LNCaP clone FGC (cell line): Measurements from ENCODE around the genes HEXIM1, HEXIM2, SPATA32, CRHR1, SPPL2C and ARL17B.

- RRBS, 2 experiments: 1 to 3% methylated on average over 5 of the region's 33 CpGs
These were observed at the start of gene HEXIM1 for GRCh38 chr17:45148391-45149130. HEXIM1 (plus strand) TSS chr17:45148475.

DNA sequence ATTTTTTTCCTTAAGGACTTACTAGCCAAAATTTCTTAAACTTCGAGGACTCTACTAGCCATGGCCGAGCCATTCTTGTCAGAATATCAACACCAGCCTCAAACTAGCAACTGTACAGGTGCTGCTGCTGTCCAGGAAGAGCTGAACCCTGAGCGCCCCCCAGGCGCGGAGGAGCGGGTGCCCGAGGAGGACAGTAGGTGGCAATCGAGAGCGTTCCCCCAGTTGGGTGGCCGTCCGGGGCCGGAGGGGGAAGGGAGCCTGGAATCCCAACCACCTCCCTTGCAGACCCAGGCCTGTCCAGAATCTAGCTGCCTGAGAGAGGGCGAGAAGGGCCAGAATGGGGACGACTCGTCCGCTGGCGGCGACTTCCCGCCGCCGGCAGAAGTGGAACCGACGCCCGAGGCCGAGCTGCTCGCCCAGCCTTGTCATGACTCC, 873 bp downstream of the HEXIM1 start:
- RRBS, 2 experiments: no CpG with 5 or more reads among the region's 26 CpGs

- RRBS, 2 experiments: no CpG with 5 or more reads among the region's 11 CpGs
These were observed at the start of gene HEXIM2 for GRCh38 chr17:45161761-45162176. HEXIM2 (plus strand) TSS chr17:45161875.

DNA sequence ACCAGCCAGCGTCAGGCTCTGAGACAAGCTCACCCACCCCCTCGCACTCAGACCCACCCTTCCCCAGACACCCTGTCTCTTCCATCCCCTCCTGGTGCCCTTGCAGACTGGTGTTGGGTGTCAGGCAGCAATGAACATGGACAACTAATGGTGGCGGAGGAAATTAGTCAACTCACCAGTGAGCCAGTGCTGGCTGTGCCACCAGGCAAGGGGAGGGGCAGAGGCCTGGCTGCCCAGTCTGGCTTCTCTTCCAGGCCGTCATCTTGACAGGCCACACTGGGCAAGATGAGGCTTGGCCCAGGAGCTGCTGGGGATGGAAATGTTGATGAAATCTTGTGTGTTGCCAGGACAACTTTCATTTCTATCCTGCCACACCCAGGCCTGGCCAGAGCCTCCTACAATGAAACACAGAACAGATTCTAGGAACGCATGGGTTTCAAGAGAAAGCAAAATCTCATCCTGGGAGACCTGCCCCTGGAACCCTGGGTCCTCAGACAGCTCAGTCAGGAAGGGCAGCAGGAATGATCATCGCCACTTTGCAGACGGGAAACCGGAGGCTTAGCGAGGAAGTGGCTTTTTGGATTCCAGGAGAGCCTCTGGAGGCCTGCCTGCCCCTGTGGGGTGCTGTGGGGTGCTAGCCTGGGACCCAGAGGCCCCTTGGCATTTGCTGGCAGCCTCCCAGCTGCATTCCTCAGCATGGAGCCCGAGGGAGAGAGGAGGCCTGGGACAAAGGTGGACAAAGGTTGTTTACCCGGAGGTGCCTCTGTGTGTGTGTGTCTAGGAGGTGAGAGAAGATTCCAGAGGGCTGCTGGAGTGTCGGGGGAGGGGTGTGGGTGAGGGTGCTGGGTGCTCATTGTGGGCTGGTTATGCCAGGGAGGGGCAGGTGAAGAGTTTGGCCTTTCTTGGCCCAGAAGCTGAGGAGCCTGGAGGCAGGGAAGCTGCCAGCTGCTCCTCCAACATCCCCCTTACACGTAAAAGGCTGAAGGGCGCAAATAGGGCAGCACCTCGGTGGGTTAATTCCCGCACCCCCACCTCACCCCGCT, 9.4 kb downstream of the HEXIM2 start:
- RRBS, 2 experiments: no CpG with 5 or more reads among the region's 17 CpGs

- RRBS, 2 experiments: no CpG with 5 or more reads among the region's 10 CpGs
These were observed 2.8 kb downstream of the FMNL1 start for GRCh38 chr17:45224414-45224950.

DNA sequence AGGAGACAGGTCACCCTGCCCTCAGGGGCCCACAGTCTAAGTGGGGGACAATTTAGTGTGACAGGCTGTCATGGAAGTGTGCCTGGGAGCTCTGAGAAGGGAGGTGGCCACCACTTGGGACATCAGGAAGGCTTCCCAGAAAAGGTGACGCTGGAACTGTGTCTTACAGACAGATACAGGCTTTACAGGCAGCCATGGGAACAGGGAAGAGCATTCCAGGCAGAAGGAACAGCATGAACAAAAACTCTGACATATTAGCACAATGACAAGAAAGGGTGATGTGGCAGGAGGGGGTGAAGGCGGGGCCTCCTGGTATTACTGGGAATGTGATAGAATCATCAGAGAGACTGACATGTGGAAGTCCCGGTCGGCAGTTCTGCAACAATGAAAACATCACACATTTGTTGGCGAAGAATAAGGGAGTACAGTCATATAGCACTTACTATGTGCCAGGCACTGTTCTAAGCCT, 13.5 kb downstream of the FMNL1 start:
- RRBS, 2 experiments: no CpG with 5 or more reads among the region's 5 CpGs

- RRBS, 2 experiments: 84 to 92% methylated on average over 5 to 11 of the region's 76 CpGs
These were observed at the start of gene SPATA32 for GRCh38 chr17:45261543-45262742. SPATA32 (minus strand) TSS chr17:45262094.

- RRBS, 2 experiments: no CpG with 5 or more reads among the region's 24 CpGs
These were observed 11.8 kb upstream of the SPATA32 start for GRCh38 chr17:45273365-45274389.

- RRBS, 2 experiments: no CpG with 5 or more reads among the region's 10 CpGs
These were observed 26.4 kb downstream of the MAP3K14 start for GRCh38 chr17:45290315-45290906.

GRCh38 chr17:45320830-45321364, 4.1 kb upstream of the MAP3K14 start:
- RRBS, 2 experiments: no CpG with 5 or more reads among the region's 2 CpGs

GRCh38 chr17:45455532-45455979, 22.9 kb upstream of the ARHGAP27 start:
- RRBS, 2 experiments: no CpG with 5 or more reads among the region's 8 CpGs

DNA sequence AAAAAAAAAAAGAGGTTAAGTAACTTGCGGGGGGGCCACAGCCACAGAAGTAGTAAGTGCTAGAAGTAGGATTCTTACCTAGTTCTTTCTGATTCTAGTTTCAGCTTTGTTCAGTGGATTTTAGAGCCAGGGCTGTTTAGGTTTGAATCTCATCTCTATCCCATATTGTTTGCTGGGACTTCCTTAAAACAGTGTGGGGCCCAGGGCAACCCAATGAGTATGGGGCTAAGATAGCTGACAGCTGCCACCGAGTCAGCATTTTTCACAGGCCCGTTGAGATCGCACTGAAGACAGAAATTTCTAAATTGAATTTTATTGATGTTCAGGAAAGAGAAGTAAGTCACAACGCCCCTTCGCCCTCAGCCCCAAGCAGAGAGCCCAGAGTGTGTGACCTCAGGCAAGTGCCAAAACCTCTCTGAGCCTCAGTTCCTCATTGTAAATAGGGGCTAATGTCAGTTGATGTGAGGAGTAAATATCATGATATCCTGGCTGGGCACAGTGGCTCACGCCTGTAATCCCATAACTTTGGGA, 4.0 kb upstream of the PLEKHM1 start:
- RRBS, 2 experiments: no CpG with 5 or more reads among the region's 7 CpGs

DNA sequence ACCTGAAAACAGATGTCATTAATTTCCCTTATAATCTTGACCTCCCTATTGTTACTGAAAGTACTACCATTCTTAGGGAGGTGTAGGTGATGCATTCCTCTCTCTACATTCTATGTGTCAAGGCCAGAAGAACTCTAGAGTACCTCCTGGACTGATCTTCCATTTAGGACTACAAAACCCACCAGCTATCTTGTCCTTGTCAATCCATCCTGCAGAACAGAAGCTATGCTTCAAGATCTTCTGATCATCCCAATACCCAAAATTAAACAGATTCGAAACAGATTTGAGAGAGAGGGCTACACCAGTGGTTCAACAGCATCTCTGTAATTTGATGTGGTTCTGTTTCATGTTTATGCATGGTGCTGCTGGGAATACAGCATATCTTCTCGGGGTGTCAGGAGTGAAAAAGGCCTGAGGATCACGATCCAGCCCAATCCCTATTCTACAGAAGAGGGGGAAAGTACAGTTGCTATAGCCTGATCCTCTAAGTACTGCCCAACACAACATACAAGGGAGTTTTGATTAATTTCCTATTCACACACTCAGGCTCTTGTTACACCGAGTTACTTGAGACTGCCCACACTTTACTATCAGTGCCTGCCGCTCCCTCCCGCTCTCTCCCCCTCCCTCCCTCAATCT, 89.0 kb upstream of the PLEKHM1 start:
- RRBS, 2 experiments: no CpG with 5 or more reads among the region's 6 CpGs

DNA sequence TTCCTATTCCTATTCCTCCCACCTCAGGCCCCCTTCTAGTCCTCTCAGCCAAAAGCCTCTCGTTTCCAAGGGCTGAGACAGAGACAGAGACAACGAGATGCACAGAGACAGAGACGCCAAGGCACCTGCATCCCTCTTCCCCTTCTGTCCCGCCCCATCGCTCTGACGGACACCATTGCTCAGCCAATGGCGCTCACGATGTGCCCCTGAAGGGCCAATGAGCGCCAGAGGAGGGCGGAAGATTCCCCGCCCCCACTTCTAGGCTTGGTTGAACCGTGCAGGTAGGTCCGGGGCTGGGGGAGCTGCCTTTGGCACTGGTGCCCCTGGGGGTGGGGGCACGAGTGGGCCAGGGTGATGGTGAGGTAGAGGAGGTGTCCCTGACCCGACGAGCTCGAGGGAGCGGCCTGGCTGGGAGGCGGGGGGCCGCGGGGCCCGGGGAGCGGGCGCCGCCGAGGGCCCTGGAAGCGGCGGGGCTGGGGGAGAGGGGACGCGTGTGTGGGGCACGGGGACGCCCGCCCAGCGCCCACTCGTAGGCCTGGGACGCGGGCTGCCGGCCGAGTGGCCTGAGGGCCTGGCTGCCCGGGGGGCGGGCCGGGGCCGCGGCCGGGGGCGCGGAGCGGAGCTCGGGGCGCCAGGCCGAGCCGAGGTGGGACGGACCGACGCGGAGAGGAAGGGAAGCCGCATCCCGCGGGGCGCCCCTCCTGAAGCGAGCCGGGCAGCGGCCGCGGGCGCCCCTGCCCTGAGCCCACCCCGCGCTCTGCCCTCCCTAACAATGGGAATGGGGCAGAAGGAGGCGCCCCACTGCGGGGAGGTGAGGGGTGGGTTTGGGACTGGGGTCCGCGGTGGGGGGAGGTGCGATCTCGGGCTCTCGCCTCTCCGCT, 129.8 kb upstream of the PLEKHM1 start:
- RRBS, 2 experiments: no CpG with 5 or more reads among the region's 76 CpGs

DNA sequence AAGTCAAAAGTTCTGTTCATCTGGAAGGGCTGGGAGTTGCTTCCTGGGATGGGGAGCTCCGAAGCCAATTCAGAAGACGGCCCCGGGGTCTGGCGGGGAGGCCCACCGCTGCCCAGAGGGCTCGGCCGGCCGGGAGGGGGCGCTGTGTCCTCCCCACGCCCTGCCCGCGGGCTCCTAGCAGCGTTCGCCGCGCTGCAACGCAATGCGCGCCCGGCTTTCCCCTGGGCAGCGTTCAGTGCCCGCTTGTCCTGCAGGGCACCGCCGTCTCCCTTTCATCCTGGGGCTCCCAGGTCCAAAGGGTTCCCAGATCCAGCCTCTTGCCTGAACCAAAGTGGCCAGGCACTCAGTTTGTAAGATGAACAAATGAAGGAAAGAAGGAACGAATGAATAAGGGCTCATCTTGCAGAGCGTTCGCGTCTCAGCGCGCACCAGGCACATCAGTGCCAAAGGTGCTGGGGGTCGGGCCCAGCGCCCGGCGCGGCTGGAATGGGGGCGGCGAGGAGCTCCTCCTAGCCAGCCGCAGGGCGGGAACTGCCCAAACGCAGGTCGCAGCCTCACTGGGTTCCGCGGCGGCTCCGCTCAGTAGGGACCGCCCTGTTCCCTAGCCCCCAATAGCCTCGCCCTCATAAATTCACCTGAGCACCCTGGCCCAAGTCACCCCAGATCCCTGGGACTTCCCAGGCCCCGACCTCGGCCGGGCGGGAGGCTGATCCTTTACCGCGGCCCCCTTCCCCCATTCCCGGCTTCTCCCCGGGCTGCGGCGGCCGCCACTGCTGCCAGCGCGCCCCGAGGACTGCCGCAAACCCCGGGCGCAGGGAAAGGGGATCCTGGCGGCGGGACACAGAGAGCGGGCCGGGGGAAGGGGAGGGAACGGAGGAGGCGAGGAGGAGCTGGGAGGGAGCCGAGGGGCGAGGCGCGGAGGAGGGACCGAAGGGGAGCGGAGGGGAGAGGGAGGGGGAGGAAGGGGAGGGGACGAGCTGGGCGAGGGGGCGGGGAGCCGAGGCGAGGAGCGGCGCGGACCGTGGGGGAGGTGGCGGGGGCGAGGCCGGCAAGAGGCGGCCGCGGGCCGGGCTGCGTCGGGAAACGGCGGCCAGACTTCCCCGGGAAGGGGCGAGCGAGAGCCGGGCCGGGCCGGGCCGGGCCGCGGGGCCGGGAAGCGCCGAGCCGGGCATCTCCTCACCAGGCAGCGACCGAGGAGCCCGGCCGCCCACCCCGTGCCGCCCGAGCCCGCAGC, at the start of gene CRHR1:
CRHR1 (plus strand) TSS at position 1,079 of the 1,234 bp plus-strand sequence.
- RRBS, 2 experiments: 29 to 33% methylated on average over 39 to 41 of the region's 117 CpGs

DNA sequence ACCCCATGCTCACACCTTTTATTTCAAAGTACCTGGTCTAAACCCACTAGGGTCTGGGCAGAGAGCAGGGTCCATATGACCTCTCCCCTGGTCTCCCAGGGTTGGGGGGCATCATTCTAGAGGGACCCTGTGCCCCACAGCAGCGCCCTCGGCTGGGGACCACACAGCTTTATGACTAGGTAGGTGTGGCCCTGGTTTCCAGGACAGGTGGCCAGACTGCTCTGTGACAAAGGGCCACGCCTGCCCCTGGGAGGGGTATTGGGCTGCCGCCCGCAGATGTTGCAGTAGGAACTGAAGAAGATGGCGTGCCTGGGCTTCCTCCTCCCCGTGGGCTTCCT, at the start of gene SPPL2C:
SPPL2C (plus strand) TSS at position 275 of the 338 bp plus-strand sequence.
- RRBS, 2 experiments: no CpG with 5 or more reads among the region's 7 CpGs

- RRBS, 2 experiments: no CpG with 5 or more reads among the region's 2 CpGs
These were observed 83.5 kb downstream of the KANSL1 start for GRCh38 chr17:46109712-46110131.

GRCh38 chr17:46191157-46192202, 1.7 kb downstream of the KANSL1 start:
- RRBS, 2 experiments: no CpG with 5 or more reads among the region's 22 CpGs

DNA sequence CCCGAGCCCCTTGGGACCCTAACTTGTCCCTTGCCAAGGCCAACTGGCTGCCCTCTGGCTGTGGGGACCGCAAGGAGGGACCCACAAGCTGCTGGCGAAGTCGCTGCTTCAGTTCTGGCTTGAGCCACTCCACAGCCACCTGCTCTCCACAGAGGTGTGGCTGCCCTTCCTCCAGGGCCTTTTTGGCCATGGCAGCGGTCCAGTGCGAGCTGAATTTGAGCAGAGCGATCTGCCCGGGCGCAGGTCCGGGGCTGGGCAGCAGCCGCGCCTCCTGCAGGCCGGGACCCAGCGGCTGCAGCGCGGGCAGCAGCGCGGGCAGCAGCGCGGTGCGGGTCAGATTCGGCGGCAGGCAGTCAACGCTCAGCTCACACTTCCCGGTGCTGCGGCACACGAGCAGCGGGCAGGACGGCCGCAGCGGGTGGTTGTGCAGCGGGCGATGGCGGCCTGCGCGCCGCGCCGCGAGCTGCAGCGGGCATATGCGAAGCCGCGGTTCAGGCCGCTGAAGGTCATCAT, 35.0 kb upstream of the LRRC37A start:
- RRBS, 2 experiments: no CpG with 5 or more reads among the region's 45 CpGs

- RRBS, 2 experiments: no CpG with 5 or more reads among the region's 9 CpGs
These were observed at the start of gene ARL17B for GRCh38 chr17:46361662-46361815. ARL17B (minus strand) TSS chr17:46361766.